T47D (cell line): ENCODE measurements around the genes GPR4 and QPCTL.

DNA sequence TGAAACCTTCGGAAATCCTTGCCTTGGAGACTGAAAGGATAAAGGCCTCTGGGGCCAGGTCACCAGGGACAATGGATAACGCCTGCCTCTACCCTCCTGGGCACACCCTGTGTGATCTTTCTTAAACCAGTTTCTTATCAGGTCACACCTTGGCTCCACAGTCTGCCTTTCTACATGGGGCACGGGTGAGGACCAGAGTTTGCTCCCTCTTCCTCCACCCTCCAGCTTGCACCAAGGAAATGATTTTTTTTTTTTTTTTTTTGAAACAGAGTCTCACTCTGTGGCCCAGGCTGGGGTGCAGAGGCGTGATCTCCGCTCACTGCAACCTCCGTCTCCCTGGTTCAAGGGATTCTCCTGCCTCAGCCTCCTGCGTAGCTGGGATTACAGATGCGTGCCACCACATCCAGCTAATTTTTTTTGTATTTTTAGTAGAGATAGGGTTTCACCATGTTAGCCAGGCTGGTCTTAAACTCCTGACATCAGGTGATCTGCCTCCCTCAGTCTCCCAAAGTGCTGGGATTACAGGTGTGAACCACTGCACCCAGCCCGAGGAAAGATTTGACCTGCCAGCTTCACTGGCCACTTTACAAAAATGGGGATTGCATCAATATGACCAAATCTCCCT is 1.2 kb downstream of the GEMIN7 start:
- RRBS: no CpG with 5 or more reads among the region's 9 CpGs

DNA sequence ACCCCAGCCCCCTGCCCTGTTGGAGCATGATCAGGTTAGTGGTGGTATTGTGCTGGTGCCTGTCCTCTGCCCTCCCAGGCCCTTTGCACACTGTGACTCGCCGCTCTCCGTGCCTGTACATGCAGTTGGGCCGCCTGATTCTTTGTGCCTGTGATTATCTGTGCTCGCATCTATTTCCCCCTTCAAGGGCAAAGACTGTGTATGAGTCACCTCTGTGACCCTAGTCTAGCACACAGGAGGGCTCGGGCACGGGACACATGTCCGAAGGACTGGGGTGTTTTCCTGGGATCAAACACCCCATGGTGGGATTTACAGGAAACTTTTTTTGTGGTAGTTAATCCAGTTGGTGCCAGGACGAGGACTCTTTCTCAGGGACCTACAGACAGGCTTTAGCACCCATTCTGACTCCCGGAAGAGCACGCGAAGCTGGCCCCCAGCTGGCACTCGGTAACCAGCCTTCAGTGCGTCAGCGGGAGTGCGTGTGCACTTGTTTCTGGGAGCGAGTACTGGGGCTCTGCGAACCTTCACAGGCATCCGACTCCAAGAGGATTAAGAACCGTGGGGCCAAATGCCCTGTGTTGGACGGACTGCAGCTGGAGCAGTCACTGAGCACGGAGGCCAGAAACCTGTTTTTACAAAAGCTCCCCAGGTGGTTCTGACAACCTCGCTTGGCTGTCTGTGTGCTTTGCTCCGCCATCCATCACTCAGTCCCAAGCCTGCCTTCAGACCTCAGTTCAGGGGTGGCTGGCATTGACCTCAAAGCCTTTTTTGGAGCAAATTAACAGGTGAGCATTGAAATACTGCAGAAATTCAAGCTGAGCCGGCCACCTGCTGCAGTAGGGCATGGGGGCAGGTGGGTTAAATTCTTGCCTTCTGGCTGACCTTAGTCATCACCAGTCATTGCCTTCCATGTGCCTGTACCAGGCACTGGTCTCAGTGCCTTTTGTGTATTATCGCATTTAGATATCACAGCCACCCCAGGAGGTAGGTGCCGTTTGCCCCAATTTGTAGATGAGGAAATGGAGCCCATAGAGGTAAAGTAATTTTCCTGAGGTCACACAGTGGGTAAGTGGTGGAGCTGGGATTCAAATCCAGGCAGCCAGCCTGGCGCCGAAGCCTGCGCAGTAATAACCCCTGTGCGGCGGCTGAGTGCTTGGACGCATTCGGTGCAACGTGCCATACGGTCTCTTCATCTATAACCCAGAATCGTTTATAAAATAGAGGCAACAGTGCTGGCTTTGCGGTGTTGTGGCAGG is 6.9 kb downstream of the PPP1R37 start:
- RRBS: no CpG with 5 or more reads among the region's 38 CpGs

GRCh38 chr19:45137146-45137730 is 23.5 kb downstream of the NKPD1 start:
- RRBS: 94% methylated on average over 10 of the region's 18 CpGs

GRCh38 chr19:45153576-45154193 is 7.1 kb downstream of the NKPD1 start:
- RRBS: 91% methylated on average over 18 of the region's 53 CpGs

DNA sequence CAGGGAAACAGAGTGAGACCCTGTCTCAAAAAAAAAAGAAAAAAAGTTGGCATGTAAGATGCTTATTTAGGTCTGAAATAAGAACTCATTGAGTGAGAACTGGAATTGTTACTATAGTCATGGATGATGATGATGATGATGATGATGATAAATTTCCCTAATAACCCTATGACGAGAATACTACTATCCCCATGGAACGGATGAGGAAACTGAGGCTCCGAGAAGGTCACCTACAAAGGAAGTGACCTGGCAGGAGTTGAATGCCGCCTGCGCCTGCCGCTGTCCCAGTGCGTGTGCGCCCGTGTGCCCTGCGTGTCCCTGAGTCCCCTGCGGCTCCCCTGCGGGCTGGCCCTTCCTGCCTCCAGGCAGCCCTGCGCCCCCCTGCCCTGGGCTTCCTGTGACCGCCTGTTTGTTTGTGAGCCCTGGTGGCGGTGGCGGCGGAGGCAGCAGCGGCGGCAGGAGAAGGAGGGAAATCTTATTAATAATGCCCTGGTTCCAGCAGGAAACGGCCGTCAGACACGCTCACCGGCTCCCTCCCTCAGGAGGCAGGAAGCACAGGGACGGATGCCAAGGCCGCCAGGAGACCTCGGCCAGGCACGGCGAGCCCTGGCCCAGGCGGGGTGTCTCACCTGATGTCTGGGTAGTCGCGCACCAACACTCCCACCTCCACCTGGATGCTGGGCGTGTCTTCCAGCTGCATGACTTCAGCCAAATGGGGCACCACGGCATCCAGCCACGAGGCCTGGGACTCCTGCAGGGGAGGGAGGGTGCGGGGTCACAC is 29.6 kb downstream of the EXOC3L2 start:
- RRBS: no CpG with 5 or more reads among the region's 35 CpGs

GRCh38 chr19:45270164-45270667 is 19.1 kb downstream of the MARK4 start:
- RRBS: no CpG with 5 or more reads among the region's 10 CpGs

- RRBS: no CpG with 5 or more reads among the region's 29 CpGs
Measured at GRCh38 chr19:45280312-45281313, 29.5 kb downstream of the MARK4 start.

DNA sequence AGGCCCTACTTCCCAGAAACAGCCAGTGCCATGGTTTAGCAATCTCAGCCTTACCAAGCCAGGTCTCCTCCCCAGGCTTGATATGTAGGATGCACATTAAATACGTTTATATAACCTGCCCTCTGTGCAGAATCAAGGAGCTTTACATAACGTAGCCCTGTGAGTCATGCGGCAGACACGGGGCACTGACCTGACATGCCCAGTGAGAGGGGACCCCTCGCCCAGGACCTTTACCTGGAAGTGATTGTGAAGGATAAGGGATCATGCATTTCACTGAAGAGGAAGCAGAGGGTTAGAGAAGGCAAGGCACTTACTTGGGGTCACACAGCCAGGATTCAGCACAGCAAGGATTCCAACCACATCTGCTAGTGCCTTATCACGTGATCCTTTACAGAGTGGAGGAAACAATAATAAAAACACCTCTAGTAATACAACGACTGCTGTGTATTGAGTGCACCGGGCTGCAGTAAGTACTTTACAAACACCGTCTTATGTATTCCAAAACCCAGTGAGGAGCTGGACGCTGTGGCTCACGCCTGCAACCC is 18.9 kb upstream of the FOSB start:
- RRBS: no CpG with 5 or more reads among the region's 11 CpGs

GRCh38 chr19:45470819-45471028 is 2.9 kb downstream of the FOSB start:
- RRBS: no CpG with 5 or more reads among the region's 8 CpGs

GRCh38 chr19:45485231-45486585 is 11.1 kb downstream of the RTN2 start:
- RRBS: 2% methylated on average over 8 of the region's 47 CpGs

DNA sequence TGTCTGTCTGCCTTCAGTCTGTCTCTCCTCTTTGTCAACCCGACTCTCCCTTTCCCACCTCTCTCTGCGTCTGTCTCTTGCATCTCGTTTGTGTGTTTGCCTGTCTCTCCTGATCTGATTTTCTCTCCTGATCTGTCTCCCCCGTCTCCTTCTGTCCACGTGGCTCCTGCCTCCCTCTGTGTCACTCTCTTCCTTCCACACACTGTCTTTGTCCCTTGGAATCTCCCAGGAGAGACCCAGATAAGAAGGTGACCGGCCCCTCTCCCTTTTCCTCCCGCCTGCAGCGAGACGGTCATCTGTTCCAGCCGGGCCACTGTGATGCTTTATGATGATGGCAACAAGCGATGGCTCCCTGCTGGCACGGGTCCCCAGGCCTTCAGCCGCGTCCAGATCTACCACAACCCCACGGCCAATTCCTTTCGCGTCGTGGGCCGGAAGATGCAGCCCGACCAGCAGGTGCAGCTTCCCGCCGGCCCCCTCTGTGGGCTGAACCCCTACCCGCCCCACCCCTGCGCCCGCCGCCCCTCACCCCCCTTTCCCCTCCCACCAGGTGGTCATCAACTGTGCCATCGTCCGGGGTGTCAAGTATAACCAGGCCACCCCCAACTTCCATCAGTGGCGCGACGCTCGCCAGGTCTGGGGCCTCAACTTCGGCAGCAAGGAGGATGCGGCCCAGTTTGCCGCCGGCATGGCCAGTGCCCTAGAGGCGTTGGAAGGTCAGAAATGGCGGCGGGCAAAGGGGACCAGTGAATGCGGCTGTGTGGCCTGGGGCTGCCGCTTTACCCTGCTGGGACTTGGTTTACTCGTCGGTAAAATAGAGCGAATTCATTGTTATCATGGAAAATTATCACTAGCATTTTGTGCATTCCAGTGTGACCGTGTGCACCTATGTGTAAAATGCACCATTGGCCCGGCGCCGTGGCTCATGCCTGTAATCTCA is 10.4 kb downstream of the VASP start:
- RRBS: 91% methylated on average over 9 of the region's 48 CpGs

DNA sequence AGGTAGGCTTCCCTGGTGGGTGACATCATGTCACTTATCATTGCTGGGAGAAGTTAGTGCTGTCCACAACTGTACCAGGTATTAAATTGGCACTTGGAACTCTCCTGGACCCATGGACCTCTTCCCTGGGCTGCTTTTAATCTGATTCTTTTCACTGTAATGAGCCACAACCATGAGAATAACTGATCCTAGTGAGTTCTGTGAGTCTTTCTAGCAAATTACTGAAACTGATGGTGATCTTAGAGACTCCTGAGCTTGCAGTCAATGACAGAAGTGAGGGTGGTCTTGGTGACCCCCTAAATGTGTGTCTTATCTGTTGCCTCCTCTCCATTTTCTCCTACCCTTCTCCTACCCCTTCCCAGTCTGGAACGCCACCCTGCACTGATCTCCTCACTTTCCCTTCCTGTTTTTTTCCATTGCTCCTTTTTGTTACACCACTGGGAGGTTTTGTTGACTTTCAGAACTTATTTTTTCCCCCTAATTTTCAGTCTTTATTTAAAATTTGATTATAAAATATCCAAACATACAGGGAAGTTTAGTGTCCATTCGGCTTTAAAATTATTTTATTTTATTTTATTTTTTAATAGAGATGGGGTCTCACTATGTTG is 25.0 kb downstream of the VASP start:
- RRBS: no CpG with 5 or more reads among the region's 2 CpGs

DNA sequence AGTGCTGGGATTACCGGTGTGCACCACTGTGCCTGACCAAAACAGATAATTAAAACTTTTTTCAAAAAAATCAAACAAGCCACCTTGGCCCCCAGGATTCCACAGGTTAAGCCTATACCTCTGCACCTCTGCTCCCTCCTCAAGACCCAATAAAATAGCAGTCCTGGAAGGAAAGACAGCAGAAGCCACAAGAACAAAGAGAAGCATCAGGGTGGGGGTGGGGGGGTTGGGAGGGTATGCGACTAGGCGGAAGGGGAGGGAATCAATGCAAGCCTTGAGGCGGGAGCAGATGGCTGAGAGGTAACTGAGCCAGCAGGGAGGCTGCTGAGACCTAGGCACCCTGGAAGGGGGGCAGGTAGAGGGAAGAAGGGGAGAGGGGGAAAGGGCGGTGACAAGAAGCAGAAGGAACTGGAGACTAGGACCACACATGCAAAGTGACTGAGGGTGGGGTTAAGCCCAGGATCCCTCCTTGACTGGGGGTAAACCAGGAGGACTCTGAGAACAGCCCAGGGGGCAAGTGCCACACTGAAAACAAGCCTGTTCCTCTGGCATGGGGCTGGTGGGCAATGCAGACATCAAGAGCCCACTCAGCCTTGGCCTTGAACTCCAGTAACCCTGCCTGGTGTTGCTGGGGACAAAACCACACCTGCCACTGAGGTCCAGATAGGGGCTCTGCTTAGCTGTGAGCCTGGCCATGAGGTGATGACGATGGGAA is 20.5 kb downstream of the OPA3 start:
- RRBS: no CpG with 5 or more reads among the region's 6 CpGs

GRCh38 chr19:45571444-45571801 is 13.2 kb downstream of the OPA3 start:
- RRBS: no CpG with 5 or more reads among the region's 5 CpGs

DNA sequence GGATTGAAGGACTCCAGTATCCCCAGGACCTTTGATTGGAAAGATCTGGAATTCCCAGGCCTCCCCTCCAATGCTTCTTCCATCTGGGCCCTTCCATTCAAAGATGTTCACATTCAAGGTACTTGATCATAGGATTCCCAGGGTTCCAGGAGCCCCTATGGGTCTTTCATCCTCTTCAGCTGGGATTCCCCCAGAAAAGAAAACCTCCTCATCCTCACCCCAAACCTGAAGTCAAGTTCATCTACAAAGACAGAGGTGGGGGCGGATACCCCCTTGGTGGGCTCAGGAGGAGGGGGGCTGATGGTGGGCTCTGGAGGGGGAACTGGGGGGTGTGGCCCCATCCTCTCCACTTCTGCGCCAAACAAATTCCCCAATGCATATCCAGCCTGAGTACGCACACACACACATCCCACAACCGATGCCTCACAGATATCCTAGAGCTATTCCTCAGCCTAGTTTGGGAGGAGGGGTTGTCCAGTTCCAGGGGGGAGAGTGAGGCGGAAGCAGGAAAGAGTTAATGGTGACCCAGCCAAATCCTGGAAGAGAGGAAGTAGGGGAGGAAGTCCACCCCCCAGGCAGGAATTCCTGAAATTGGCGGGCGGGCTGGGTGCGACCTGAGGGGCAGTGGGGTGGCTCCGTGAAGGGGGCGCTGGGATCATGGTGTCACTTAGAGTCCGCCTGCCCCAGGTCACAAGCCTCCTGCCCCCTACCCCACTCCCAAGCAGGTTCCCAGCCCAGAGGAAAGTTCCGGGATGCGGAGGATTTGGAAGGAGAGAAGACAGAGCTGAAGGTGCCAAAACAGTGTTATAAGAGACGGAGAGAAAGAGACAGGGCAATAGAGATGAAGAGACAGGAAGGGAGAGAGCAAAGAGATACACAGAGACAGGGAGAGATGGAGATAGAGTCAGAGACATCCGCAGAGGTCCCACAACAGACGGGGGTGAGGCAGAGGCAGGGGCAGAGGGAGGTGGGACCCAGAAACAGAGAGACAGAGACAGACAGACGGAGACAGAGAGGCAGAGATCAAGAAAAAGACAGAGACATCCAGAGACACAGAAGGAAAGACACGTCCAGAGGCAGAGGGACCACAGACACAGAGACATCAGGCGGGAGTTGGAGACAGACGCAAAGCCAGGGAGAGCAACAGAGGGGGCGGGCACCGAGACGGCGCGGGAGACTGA is 810 bp downstream of the GPR4 start:
- RRBS: no CpG with 5 or more reads among the region's 25 CpGs

GRCh38 chr19:45601993-45602512 is at the start of gene GPR4:
Gene GPR4 (minus strand): TSS chr19:45602212.
- RRBS: 4% methylated on average over 20 of the region's 41 CpGs

- RRBS: 23% methylated on average over 16 of the region's 45 CpGs
Measured at GRCh38 chr19:45645202-45645905, 6.2 kb upstream of the EML2 start.

DNA sequence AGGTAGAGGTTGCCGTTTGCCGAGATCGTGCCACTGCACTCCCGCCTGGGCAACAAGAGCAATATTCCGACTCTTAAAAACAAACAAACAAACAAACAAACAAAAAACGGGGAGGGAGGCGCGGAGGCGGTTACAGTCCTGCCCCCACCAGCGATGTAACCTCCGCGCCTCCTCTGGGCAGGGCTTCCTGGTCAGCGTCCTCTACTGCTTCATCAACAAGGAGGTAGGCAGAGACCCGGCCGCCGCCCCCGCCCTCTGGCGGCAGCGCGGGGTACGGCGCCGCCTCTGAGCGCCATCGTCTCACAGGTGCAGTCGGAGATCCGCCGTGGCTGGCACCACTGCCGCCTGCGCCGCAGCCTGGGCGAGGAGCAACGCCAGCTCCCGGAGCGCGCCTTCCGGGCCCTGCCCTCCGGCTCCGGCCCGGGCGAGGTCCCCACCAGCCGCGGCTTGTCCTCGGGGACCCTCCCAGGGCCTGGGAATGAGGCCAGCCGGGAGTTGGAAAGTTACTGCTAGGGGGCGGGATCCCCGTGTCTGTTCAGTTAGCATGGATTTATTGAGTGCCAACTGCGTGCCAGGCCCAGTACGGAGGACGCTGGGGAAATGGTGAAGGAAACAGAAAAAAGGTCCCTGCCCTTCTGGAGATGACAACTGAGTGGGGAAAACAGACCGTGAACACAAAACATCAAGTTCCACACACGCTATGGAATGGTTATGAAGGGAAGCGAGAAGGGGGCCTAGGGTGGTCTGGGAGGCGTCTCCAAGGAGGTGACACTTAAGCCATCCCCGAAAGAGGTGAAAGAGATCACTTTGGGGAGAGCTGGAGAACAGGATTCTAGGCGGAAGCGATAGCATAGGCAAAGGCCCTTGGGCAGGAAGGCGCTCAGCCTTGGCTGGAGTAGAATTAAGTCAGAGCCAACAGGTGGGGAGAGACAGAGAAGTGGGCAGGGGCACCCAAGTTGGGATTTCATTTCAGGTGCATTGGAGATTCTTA is 10.0 kb downstream of the SNRPD2 start:
- RRBS: 1% methylated on average over 6 of the region's 58 CpGs

GRCh38 chr19:45688343-45688651 is 3.5 kb downstream of the SNRPD2 start:
- RRBS: no CpG with 5 or more reads among the region's 7 CpGs

GRCh38 chr19:45692138-45693310 is at the start of gene QPCTL:
Gene QPCTL (plus strand): TSS chr19:45692666.
- RRBS: 3% methylated on average over 3 of the region's 77 CpGs